Measurements from ENCODE around the genes ZFR, RAI14, PRLR and IL7R.

- PRO-cap, result bidirectional peak, plus-strand start at chr5:32444809, minus-strand start at chr5:32444738
- RRBS, result 5% methylated on average over 5 of the region's 71 CpGs
These were observed at the start of gene ZFR for GRCh38 chr5:32444405-32445196. Gene ZFR, minus strand, starts transcription at chr5:32444740.

DNA sequence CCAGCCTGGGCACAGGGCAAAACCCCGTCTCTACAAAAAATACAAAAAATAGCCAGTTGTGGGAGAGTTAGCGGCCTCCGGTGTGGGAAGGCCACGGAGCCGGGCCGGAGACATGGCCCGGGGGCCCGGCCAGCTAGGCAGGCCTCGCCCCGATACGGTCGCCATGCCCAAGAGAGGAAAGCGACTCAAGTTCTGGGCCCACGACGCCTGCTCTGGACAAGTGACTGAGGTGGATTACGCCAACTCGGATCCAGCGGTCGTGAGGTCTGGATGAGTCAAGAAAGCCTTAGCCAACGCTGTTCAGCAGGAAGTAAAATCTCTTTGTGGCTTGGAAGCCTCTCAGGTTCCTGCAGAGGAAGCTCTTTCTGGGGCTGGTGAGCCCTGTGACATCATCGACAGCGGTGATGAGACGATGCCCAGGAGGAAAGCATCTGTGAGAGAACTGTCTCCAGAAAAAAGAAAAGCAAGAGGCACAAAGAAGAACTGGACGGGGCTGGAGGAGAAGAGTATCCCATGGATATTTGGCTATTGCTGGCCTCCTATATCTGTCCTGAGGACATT lies 62.6 kb upstream of the SUB1 start:
- PRO-cap, result no peak
- RRBS, result no CpG with 5 or more reads among the region's 24 CpGs

- PRO-cap, result no peak
- RRBS, result no CpG with 5 or more reads among the region's 5 CpGs
These were observed 3.2 kb downstream of the SUB1 start for GRCh38 chr5:32588443-32589125.

DNA sequence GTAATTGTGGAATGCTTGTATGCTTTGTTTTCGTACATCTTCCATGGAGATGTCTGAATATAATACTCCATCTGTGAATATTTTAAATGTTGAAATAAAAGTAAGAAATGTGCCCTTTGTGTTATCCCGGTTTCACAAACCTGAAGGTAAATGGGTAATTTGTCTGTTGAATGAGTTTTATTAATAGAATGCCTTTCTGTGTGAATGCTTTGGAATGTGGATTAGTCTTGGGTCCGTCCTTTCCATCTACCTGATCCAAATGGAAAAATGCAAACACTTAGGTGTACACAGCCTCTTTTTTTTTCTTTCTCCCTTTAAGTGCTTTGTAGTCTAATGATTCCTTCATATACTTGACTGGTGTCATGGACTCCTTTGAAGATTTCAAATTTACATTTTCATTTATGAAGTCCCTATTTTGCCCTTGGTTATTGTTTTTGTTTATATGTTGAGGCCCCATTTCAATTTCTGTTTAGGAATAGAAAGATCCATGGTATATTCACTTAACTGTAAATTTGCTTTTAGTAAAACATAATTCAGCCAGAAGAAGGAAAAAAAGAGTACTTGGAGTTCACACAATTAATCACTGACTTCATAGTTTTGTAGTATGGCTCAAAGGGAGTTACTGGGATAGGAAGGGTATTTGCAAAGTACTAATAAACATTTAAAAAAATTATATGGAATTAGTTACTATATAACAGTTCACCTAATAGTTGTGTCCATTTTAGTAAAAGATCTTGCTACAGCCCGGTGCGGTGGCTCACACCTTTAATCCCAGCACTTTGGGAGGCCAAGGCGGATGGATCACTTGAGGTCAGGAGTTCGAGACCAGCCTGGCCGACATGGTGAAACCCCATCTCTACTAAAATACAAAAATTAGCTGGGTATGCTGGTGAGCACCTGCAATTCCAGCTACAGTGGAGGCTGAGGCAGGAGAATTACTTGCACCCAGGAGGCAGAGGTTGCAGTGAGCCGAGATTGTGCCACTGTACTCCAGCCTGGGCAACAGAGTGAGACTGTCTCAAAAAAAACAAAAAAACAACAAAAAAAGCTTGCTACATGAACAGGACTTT lies 18.9 kb downstream of the SUB1 start:
- PRO-cap, result no peak
- RRBS, result no CpG with 5 or more reads among the region's 9 CpGs

- PRO-cap, result no peak
- RRBS, result no CpG with 5 or more reads among the region's 3 CpGs
These were observed 60.0 kb downstream of the SUB1 start for GRCh38 chr5:32645423-32645622.

- PRO-cap, result bidirectional peak, plus-strand start at chr5:32709928, minus-strand start at chr5:32709831; bidirectional peak, plus-strand start at chr5:32710199, minus-strand start at chr5:32710057
- RRBS, result no CpG with 5 or more reads among the region's 43 CpGs
These were observed 1.4 kb upstream of the NPR3 start for GRCh38 chr5:32709590-32710317.

DNA sequence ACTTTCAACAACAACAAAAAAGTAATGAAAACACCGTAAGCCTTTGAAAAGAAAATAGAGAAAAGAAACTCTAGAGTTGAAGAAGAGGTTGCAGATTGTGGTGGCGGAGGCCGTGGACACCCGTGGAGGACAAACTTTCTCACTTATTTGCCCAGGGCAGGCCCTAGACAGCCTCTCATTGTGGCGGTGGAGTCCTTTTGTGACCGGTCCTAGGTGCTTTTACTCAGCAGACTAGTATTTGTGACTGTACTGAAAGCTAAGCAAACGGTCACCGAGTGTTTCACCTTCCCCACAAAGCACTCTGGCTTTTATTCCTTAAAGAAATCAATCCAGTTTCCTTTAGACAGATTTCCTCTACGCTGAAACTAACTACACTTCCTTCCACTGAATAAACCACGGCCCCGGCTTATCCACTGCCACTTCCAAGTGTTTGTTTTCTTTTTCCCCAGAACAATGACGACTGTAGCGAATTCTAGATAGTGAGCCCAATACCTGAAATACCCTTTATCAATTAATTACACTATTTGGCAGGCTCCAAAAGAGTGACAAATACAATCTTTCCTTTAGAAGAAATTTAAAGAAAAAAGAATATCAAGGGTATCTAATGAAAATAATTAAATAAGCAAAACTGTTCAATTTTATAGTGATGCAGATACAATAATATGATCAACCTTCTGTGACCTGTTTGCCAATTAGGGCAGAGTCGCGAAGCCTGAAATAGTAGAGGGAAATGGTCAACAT lies 210.1 kb upstream of the TARS1 start:
- PRO-cap, result no peak
- RRBS, result no CpG with 5 or more reads among the region's 15 CpGs

- PRO-cap, result no peak
- RRBS, result no CpG with 5 or more reads among the region's 9 CpGs
These were observed 200.2 kb upstream of the TARS1 start for GRCh38 chr5:33240444-33241083.

- PRO-cap, result no peak
- RRBS, result no CpG with 5 or more reads among the region's 5 CpGs
These were observed 3.1 kb downstream of the ADAMTS12 start for GRCh38 chr5:33888652-33889094.

DNA sequence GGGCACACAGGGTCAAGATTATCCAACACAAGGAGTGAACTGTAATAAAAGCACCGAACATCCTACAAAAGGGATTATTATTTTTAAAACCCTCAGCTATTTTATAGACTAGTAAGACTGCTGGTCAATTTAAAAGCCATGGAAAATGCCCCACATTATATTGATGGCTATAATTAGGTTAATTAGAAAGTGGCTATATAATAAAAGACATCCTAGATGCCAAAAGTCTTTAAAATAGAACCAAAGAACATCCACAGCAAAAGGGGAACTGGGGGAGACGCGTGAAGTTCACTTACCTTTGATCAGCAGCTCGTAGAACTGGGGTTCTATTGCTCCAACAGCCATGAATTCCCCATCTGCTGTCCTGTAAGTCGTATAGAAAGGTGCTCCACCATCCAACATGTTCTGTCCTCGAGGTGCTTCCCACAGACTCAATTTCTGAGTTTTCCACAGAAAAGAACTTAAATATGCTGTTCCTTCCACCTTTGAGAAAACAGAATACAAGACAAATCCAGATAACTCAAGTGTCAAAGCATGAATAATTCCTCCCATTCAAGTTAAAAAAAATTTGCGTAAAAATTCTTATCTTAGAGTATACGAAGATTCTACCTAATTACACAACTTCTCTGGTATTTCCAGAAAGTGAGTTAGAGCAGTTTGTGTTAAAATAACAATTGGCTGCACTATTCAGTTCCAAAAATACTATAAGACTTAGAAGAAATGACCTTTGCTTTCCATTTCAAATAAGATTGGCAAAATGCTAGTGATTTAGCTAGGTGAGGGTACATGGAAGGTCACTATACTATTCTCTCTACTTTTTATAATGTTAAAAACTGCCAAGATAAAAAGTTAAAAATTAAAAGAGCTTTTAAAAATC lies 9.3 kb downstream of the AMACR start:
- PRO-cap, result no peak
- RRBS, result no CpG with 5 or more reads among the region's 8 CpGs

GRCh38 chr5:34485934-34486528 lies 170.1 kb upstream of the RAI14 start:
- PRO-cap, result no peak
- RRBS, result no CpG with 5 or more reads among the region's 10 CpGs

- PRO-cap, result no peak
- RRBS, result no CpG with 5 or more reads among the region's 8 CpGs
These were observed 85.2 kb upstream of the RAI14 start for GRCh38 chr5:34570490-34571821.

GRCh38 chr5:34585420-34586058 lies 70.6 kb upstream of the RAI14 start:
- PRO-cap, result no peak
- RRBS, result no CpG with 5 or more reads among the region's 4 CpGs

DNA sequence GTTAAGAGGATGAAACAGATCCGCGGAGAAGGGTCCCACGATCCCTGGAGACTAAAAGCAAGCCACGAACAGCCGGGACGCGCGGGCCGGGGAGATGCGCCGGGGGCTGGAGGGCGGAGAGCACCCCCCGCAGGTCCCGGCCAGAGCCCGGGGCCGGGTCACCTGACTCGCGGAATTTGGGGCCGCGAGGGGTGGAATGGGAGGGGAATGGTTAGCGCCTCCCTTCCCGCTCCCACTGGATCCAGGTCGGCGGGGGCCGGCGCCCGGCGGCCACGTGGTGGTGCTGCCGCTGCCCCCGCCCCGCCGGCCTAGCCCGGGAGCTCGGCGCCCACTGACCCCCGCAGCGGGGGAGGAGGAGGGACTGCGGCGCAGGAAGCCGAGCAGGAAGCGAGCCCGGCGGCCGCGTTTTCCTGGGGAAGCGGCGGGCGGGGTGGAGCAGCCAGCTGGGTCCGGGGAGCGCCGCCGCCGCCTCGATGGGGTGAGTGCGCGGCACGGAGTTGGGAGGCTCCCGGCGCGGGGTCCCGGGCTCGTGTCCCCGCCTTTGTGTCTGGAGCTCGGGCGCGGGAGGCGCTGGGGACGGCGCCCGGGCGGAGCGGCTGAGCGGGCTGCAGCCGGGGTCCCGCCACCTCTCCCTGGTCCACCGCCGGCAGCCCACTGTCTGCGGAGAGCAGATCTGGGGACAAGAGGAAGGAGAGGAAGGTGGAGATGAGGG lies at the start of gene RAI14:
RAI14 (plus strand) TSS at position 331 of the 712 bp plus-strand sequence.
- PRO-cap, result bidirectional peak, plus-strand start at position 341 of the sequence, minus-strand start at position 149 of the sequence
- RRBS, result 2% methylated on average over 58 of the region's 79 CpGs

GRCh38 chr5:34756946-34757624 lies 81.9 kb upstream of the TTC23L start:
- PRO-cap, result no peak
- RRBS, result no CpG with 5 or more reads among the region's 17 CpGs

DNA sequence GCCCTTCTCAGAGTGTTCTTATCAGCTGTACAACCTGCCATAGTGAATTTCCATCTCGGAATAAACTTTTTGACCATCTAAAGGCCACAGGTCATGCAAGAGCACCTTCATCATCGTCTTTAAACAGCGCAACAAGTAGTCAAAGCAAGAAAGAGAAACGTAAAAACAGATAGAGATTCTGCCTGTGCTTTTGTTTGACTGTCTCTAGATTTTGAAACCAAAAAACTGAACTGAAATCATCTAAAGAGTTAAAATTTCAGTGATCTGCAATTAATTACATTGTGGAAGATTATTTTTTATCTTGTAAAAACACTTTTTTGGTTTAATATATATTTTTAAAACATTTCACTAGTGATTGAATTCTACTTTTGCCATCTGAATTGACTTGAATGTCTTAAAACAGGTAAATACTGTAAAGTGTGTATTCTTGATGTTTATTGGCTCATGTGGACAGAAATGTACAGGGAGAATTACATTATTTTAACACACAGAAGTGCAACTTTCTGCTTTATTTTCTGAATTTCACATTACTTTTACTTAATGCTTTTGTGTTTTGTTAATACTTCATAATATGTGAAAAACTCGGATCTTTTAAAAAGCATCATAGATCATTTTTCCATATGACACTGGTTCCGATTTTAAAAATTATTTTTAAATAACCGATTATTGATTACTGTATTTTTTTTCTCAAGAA lies 25.3 kb downstream of the DNAJC21 start:
- PRO-cap, result no peak
- RRBS, result no CpG with 5 or more reads among the region's 7 CpGs

- PRO-cap, result no peak
- RRBS, result no CpG with 5 or more reads among the region's 2 CpGs
These were observed 1.1 kb upstream of the AGXT2 start for GRCh38 chr5:35048889-35049298.

GRCh38 chr5:35230166-35230758 lies at the start of gene PRLR:
Gene PRLR, minus strand, starts transcription at chr5:35230487.
- PRO-cap, result bidirectional peak, plus-strand start at chr5:35230335, minus-strand start at chr5:35230235; unidirectional peak, minus-strand start at chr5:35230475; unidirectional peak, minus-strand start at chr5:35230518
- RRBS, result 1% methylated on average over 12 of the region's 33 CpGs

GRCh38 chr5:35853349-35853970 lies 3.2 kb upstream of the IL7R start:
- PRO-cap, result no peak
- RRBS, result no CpG with 5 or more reads among the region's 5 CpGs

DNA sequence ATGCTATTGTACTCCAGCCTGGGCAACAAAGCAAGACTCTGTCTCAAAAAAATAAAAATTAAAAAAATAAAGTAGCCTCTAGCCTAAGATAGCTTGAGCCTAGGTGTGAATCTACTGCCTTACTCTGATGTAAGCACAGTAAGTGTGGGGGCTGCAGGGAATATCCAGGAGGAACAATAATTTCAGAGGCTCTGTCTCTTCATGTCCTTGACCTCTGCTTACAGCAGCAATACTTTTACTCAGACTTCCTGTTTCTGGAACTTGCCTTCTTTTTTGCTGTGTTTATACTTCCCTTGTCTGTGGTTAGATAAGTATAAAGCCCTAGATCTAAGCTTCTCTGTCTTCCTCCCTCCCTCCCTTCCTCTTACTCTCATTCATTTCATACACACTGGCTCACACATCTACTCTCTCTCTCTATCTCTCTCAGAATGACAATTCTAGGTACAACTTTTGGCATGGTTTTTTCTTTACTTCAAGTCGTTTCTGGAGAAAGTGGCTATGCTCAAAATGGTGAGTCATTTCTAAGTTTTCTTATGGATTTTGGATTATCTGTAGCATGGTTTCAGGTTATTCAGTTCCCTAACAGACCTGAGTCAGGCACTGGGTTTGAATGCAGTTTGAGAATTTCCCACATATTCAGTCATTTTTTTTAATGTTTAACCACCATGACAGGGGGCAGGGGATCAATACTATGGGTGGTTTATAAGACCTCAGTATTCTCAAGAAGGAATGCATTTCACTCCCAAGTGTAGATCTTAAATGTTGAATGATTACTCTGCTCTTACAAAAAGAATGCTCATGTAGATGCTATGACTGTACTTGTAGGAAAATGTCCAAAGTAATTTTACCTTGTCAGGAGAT lies at the start of gene IL7R:
IL7R (plus strand) TSS at position 342 of the 861 bp plus-strand sequence.
- PRO-cap, result no peak
- RRBS, result no CpG with 5 or more reads among the region's 1 CpG

All from kidney (tissue), 2 donors.